A172 (cell line): ENCODE measurements around a stretch of chr16.

DNA sequence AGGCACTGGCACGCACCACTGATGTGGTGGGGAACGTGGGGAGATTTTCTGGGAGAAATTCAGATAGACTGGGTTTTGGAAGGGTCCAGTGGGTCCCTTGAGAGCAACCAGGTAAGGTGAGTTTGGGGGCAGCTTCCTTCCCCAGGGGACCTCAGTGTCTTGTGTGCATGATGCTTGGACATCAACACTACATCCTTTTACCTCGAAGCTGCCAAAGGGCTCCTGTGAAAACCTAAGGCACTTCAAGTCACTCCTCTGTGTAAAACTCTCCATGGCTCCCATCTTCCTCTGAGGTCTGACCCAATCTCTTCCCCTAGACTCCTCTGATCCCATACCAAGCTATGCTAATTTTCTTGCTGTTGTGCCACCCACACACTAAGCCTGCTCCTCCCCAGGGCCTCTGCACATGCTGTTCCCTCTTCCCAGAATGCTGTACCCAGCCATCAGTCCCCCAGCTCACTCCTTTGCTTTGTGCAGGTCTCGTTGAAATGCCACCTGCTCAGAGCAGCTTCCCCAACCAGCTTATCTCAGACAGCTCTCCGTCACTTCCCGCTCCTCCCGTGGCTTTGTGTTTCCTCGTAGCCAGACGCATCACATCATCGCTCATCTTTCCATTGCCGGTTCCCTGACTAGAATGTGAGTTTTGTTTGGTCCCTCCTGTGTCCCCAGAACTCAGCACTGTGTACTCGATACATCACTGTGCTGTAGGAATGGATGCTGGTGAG lies 78.4 kb downstream of the CNGB1 start:
- RAMPAGE, long total RNA = no peak

GRCh38 chr16:57999876-58000531 lies 468 bp downstream of the ZNF319 start:
- RAMPAGE, long total RNA = no peak

DNA sequence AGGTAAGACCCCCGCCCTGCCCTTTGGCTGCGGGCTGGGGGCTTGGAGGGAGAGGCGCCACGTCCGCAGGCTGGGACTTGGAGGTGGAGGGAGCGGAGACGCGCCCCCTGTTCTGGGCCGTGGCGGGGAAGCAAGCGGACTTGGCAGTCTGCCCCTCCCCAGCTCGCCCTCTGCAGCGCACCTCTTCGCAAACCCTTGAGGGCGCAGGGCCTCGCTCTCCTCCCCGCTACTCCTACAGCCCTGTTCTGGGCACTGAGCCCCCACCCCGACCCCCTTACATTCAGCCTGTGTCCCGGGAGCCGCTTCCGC lies 911 bp downstream of the MMP15 start:
- RAMPAGE, long total RNA = no peak

- RAMPAGE, long total RNA = no peak
Observed at GRCh38 chr16:58027257-58028296, 2.0 kb downstream of the MMP15 start.

DNA sequence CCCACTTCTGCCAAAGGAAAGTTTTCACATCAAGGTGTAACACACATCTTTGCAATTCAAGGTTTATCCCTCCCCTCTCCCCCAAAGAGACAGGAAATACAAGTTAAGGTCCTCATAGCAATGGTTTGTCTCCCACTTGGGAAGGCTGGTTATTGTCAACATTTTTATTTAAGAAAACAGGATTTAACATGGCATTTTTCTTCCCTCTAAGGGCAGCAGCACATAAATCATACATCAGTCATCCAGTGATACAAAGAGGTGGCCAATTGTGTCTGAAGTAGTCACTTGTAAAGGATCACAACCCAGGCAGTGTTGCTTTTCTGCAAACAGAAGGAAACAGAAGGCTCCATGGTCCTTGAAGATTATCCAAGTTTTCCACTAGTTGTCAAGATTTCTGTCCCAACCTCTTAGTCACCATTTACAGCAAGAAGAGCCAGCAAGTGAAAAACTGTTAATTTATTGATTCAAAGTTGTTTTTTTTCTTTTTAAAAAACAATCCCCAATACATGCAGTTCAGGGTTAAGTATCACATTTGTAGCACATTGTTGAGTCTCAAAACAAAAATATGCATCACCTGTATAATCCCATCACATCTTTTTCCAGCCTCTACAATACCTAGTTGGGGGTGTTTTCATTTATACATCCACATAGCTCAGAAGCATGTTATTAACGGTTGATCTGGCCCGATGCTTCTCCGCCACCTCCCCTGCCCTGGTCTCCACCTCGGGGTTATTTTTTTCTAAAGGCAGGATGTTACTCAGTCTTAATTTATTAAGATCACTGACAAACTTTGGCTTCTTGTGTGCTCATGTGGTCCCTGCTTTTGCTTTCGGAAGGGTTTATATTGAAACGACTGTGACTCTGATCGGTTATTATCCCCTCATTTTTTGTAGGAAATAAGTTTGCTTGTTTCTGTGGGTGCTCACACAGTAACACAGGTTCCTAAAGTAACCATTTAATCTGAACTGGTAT lies 30.5 kb upstream of the CFAP20 start:
- RAMPAGE, long total RNA = no peak

DNA sequence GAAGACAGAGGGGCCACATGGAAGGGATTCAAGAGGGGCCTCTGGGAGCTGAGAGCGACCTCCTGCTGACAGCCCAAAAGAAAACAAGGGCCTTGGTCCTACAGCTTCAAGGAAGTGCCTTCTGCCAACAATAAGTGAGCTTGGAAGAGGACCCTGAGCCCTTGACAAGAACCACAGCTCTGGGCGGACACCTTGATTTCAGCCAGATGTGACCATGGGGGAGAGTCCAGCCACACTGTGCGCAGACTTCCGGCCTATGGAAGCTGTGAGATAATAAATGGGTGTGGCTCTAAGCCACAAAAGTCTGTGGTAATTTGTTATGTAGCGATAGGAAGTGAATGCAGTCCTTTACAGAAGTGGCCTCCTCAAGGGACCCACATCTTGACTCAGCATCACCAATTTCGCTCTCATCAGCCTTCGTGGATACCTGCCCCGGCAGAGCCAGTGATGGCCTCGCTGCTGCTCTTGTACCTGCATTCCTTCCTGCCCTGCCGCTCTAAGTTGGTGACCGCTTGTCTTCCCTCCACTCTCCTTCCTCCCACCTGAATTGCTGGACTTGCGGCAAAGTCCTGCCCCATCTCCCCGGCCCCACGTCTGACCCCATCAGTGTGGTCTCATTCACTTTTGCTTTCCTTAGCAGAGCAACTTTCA lies 15.8 kb downstream of the CCDC113 start:
- RAMPAGE, long total RNA = no peak

DNA sequence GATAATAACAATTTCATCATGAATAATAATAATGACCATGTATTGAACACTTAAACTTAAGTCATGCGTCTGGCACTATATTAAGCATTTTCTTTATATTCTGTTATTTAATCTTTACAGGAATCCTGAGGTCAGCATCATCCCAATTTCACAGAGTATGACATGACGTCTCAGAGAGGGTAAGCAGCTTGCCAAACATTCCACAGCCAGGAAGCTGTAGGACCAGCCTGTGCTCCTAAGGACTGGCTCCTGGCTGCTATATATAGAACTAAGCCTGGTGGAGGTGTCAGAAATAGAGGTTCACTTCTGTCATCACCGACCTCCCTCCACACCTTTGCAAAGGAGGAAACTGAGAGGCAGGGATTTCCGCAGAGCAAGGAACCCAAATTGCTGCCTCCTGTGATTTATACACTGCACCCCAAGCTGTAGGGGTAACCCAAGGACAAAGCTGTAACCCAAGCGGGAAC lies 37.9 kb upstream of the NDRG4 start:
- RAMPAGE, long total RNA = no peak

GRCh38 chr16:58500324-58500940 lies 489 bp downstream of the NDRG4 start:
- RAMPAGE, long total RNA = no peak

DNA sequence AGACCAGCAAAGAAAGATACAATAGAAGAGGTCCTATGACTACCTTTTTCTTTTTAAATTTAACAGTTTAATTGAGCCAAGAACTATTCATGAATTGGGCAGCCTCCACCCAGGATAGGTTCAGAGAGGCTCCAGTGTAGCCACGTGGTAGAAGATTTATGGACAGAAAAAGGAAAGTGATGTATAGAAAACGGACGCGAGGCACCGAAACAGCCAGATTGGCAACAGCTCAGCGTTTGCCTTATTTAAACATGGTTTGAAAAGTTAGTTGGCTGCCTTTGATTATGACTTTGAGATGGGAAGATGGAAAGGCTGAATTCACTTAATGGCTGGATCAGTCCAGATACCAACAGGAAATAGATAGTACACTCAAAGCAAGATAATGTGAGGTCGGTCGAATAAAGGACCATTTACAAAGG lies 147.6 kb upstream of the GOT2 start:
- RAMPAGE, long total RNA = no peak

DNA sequence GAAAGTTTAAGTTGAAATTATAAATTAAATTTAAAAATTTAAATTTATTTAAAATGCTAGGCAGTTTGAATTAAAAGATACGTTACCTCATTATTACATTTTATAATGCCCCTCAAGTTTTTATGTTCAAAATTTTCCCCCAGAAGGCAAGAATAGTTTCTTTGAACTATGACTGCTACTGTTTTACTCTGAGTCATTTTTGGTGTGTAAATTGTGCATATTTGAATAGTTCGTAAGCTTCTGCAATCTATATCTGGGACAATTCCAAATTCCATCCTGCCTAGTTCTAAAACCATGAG lies 839.7 kb upstream of the GOT2 start:
- RAMPAGE, long total RNA = no peak

DNA sequence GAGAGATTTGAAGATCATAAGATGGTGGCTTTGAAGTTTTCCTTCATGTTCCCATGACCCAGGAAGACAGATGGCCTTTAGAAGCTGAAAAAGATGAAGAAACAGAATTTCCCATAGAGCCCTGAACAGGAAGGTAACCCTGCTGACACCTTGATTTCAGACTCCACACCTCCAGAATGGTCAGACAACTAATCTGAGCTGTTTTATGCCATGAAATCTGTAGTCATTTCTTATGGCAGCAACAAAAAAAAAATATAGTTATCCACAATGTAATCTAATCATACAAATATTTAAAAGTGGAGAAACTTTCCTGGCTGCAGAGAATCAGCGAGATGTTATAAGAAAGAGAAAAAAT lies 918.5 kb downstream of the CDH8 start:
- RAMPAGE, long total RNA = no peak

- RAMPAGE, long total RNA = no peak
Observed at GRCh38 chr16:61445614-61445940, 590.7 kb downstream of the CDH8 start.

DNA sequence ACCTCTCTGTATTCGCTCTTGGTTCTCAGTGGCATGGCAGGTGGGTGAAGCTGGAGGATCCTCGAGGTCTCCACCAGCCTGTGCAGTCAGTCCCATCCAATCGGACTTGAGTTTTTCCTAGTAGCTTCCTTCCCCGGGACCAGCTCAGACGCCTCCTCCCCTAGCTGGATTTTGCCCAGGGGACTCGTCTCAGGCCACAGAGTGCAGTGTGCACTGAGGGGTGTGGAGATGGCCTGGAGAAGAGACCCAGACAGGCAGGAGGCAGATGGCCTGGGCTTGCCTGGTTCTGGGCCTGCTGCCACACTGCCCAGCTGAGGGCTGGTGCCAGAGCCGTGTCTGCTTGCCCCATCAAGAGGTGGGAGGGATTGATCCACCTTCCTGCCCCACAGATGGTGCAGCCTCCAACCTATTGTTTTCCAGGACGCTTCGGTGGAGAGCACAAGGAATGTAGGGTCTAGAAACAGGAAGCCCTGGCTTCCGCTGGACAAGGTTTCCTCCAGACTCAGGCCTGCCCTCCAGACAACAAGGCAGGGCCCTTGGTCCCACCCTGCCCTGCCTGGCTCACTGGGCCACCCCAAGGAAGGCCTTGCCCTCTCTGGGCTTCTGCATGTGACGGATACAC lies 6.8 kb upstream of the CDH5 start:
- RAMPAGE, long total RNA = no peak

- RAMPAGE, long total RNA = no peak
Observed at GRCh38 chr16:66376528-66377353, 10.2 kb downstream of the CDH5 start.

GRCh38 chr16:66379077-66379616 lies 12.7 kb downstream of the CDH5 start:
- RAMPAGE, long total RNA = no peak

DNA sequence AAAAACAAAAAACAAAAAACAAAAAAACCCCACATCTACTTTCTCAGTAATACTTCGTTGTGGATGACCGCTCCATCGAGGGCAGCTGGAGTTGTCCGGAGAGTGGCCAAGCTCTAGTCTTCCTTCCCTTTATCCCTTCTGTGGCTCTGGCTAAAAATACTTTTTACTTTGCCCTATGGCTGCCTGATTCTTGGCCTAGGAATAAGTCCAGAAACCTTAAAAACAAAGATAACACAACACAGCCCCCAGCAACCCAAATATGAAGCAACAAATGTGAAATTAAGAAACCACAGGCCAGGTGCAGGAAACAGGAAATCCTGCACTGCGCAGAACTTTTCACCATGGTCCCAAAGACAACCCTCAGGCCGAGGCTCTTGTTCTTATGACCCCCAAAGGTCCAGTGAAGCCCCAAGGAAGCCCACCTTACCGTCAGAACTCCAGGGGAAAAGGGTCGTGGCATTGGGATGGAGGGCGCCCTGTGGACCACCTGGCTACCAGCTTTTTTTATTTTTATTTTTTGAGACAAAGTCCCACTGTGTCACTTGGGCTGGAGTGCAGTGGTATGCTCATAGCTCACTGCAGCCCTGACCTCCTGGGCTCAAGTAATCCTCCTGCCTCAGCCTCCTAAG lies 26.0 kb downstream of the TK2 start:
- RAMPAGE, long total RNA = no peak

DNA sequence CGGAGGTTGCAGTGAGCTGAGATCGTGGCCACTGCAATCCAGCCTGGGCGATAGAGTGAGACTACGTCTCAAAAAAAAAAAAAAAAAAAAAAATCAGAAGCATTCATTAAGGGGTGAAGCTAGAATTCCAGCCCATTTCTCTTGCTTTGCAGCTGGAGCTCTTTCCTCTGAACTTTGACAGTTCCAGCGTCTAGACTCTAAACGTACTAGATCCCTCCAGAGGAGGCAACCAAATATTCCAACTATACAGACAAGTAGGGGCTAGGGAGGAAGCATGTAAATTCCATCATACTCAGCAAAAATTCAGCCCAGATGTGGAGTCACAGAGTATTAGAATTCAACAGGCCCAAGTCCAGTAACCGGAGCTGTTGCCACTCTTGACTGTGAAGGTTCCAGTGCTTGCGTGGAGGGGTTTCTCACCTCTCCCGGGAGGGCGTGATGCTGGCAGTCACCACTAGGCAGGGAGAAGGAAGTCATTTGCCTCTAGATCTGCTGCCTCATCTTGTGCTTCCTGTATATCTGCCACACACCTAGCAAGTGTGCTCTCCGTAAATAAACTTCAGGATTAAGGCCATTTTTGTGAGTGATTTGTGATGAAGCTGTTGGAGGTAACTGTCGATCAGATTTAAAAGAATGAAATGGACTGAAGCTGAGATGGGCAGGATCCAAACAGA lies 1.1 kb upstream of the CKLF start:
- RAMPAGE, long total RNA = no peak

DNA sequence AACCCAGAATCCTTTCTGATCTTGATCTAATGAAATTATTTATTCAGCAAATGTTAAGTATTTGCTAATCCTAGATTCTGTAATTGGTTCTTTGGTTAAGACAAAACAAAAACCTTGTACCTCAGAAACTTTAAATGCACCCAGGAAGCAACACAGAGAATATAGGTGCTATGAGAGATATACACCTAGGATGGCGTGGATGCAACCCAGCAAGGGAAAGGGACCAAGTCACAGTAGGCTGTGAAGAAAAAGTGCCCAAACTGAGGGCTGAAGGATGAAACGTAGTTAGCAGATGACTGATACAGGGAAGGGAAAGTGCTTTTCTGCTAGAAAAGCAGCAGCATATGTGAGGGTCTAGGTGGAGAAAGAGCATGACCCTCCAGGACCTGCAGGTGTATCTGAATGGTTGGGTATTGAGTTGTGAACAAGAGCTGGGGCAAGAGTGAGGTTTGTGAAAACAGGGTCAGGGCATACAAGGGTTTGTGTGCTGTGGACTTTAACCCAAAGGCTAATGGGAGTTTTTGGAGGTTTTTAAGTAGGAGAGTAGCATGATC lies 6.3 kb upstream of the CMTM1 start:
- RAMPAGE, long total RNA = no peak

DNA sequence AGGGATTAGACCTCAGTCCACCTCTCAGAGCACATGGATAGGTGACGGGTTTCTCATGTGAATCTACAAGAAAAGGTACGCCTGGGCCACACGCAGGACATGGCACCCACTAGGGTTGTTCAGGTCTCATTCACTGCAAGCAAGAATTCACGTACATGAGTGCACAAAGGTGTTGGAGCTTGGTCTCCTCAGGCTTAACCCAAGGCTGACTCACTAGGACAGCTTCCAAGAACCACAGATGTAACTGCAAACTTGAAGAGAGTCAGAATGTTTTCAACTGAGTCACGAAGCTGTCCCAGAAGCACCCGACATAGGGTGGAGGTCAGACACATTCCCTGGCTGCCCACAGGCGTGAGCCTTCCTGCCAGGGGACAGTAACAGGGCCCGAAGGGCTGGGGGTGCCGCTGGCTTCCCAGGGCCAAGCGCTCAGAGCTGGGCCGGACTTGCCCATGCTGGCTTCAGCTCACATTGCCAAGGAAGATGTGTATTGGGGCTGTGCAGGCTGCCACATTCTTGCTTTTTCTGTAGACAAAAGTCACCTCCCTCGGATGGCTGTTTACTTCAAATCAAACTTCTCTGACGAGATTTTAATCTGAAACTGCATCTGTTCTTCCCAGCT lies 14.1 kb downstream of the CMTM3 start:
- RAMPAGE, long total RNA = no peak

DNA sequence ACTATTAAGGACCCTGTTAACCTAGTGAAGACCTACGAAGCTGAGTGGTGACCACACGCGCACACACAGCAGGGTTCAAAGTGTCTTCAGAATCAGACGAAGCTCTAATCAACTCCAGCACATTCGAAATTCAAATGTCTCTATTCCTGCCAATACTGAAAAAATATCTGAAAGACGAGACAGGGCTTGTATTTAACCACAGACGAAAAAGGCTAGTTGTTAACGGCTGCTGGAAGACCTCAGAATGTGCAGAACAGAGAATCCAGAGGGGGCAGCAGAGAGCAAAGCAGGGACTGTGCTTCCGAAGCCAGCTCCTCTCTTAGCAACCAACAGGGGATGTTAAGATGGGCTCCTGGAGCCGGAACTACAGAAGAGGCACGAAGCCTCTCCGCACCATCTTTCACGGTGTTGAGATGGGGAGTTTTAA lies 45.7 kb downstream of the CMTM4 start:
- RAMPAGE, long total RNA = no peak